SK-N-SH (cell line): ENCODE measurements around a stretch of chr2.

DNA sequence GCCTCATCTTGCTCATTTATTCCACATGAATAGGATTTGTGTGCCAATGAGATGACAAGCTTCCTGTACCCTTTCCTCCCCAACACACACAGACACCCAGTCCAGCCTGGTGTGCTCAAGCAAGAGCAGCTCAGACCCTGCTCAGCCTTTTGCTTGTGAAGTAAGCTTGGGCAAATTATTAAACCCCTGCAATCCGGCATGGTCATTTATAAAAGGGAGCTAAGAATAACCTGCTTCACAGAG lies 280.4 kb downstream of the SRBD1 start:
- RRBS: no CpG with 5 or more reads among the region's 1 CpG
CAGE:
- cytosol, long polyA plus RNA: no peak
- long polyA plus RNA: no peak
- nucleus, long polyA plus RNA: no peak

DNA sequence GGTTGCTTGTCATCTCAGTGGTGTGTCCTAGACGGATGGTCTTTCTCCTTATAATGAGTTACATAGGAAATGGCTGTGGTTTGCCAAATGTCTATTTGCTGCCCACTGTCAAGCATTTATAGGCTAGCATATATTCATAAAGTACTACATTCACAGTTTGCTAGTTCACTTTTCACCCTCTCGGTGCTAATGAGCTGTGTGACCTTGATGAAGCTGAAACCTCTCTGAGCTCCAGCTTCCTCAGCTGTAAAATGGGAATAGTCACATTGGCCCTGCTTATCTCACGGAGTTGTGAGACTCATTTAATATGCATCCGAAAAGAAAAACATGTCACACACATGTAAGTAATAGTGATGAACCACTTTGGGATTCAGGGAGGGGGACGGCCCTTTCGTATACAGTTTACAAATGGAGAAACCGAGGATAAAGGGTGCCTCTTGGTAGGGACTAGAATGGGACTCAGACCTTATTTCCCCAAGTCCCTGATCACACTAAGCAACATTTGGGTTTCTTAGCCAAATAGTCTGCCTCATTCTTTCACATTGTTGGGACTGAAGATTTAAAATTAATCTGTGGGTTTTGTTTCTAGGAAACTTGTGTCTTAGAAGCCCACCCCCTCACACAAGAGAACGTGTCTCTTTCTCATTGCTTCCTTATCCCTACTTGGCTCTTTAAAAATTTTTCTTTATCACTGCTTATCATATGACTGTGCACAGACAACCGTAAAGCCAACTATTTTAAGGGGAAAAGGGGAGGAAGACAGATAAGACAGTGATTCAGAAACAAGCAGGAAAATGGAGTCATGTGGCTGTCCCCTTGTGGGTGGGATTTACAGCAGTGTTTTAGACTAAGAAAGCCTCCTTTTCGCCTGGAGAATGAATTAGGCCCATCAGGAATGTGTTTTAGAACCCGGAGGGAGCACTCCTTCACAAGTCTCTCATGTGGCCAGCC lies 17.3 kb downstream of the PRKCE start:
- RRBS: no CpG with 5 or more reads among the region's 11 CpGs
CAGE:
- cytosol, long polyA plus RNA: no peak
- long polyA plus RNA: no peak
- nucleus, long polyA plus RNA: no peak

GRCh38 chr2:45839429-45839694 lies 187.9 kb downstream of the PRKCE start:
- RRBS: no CpG with 5 or more reads among the region's 3 CpGs
CAGE:
- cytosol, long polyA plus RNA: no peak
- long polyA plus RNA: no peak
- nucleus, long polyA plus RNA: no peak

DNA sequence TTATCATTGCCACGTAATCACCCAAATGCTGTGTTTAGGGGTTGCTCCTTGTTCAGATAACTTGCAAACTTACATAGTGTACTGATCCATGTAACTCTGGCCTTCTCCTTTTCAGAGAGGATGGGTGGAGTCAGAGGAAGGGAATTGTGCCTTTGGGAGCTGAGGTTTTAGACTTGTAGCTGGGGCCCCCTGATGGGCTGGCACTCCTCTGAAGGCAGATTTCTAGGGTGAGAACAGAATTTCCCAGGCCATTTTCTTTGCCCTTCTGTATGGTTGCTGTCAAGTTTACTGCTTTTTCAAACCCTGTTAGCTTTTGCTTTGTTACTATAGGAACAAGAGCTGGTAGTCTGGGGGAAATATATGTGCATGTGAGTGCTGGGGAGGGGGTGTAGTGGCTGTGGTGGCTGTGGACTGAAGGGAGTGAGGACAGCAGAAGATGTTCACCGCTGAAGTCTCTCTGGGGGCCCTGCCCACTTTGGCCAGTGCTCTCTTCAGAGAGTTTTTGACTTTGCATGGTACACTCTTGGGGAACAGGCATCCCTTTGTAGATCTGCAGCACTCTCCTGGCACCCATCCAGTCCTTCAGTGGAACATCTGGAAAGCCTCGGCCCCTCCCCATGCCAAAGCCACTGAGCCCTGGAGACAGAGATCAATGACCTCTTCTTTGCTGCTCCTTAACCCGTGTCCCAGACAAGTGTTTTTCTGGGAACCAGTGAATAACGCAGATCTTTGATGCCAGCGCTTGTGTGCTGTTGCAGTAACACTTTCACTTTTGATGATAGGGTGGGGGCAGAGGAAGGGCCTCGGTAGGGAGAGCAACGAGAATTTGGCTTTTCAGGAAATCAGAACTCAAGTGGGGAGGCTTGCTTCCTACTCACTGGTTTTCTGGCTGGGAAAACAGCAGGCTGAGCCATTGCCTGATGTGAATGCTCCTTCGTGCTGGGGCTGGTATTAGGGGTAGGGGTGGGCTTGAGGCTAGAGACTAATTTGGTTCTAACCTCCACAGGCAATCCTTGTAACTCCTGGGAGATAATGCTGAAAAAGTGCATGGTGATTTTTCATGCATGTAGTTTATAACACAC lies 209.1 kb downstream of the PRKCE start:
- RRBS: no CpG with 5 or more reads among the region's 9 CpGs
CAGE:
- cytosol, long polyA plus RNA: no peak
- long polyA plus RNA: no peak
- nucleus, long polyA plus RNA: no peak

- RRBS: no CpG with 5 or more reads among the region's 7 CpGs
CAGE:
- cytosol, long polyA plus RNA: no peak
- long polyA plus RNA: no peak
- nucleus, long polyA plus RNA: no peak
These were observed 220.8 kb downstream of the PRKCE start for GRCh38 chr2:45872064-45872858.

DNA sequence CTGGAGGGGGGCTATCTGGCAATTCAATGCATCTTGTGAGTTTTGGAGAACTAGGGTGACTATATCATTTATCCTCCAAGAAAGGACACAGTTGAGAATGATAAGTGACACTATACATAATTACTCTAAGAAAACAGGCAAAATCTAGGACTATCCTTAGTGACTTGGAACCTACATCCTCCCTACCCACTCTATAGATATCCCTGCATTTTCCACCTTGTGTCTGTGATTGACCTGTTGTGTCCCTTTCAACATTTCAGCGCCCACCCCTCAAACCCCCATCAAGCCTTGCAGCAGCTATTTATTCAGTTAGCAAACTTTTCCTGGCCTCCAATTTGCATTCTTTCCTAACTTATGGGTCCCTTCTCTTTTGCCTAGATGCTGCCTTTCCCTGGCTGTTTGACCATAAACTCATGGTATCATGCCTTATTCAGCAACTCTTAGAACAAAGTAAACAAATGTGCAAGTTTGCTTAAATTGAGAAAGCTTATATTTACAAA lies 286.9 kb downstream of the PRKCE start:
- RRBS: no CpG with 5 or more reads among the region's 1 CpG
CAGE:
- cytosol, long polyA plus RNA: no peak
- long polyA plus RNA: no peak
- nucleus, long polyA plus RNA: no peak

DNA sequence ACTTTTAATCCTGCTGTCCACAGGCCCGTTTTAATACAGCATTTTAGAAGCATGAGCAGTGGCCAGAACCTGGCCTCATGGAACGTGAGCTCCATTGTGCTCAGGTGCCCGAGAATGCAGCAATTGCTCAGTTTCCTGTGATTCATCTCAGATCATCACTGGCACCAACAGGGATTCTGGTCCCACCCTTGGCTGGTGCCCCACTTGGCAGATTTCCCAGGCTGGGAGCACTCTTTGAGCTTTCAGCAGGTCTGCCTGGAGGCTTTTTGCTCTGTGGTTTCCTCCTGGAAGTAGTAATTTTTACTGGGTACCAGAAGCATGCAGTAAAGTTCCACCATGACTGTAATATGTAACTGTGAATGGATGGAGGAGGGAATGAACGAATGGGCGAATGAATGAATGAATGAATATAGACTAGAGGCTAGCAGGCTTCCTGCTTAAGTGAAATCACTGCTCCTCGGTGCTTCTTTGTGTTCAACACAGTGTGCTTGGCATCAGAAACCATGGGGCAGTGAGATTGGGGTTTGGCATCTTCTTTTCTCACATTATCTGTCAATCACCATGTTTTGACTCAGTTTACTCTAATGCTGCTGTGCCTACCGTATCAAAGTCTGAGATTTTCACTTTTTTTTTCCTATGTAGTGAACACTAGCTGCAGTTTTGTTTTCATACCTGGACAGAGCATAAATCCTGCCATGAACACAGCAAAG lies 312.9 kb downstream of the PRKCE start:
- RRBS: no CpG with 5 or more reads among the region's 7 CpGs
CAGE:
- cytosol, long polyA plus RNA: no peak
- long polyA plus RNA: no peak
- nucleus, long polyA plus RNA: no peak

- RRBS: no CpG with 5 or more reads among the region's 6 CpGs
CAGE:
- cytosol, long polyA plus RNA: no peak
- long polyA plus RNA: no peak
- nucleus, long polyA plus RNA: no peak
These were observed 255.0 kb upstream of the EPAS1 start for GRCh38 chr2:46041964-46042764.

DNA sequence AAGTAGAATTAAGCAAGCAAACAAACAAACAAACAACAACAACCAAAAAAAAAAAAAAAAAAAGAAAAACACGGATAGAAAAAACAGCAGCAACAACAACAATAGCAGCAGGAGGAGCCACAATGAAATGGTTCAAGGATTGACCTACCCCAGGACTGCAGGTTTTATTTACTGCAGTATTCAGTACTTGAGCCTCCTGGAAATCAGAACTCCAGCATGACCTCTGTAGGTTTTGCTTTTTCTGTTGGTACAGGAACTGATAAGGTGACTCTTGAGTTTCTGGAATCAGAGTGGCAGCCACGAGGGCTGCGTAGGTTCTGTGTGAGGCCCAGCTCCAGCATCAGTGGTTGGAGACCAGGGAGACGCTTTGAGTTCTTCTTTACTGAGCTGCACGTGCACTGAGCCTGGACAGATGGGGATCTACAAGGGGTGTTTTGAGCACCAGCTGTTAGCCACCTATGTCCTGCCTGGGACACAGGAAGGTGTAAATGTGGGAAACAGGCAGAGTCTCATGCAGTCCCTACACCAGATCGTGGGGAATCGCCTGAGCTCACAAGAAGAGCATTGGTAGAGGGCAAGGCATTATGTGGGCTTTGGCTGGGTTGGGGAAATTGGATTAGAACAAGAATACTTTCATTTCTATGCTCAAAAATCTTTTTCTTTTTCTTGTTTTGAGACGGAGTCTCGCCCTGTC lies 222.7 kb upstream of the EPAS1 start:
- RRBS: no CpG with 5 or more reads among the region's 9 CpGs
CAGE:
- cytosol, long polyA plus RNA: no peak
- long polyA plus RNA: no peak
- nucleus, long polyA plus RNA: no peak

- RRBS: no CpG with 5 or more reads among the region's 6 CpGs
CAGE:
- cytosol, long polyA plus RNA: no peak
- long polyA plus RNA: no peak
- nucleus, long polyA plus RNA: no peak
These were observed 119.9 kb upstream of the EPAS1 start for GRCh38 chr2:46177116-46177876.

DNA sequence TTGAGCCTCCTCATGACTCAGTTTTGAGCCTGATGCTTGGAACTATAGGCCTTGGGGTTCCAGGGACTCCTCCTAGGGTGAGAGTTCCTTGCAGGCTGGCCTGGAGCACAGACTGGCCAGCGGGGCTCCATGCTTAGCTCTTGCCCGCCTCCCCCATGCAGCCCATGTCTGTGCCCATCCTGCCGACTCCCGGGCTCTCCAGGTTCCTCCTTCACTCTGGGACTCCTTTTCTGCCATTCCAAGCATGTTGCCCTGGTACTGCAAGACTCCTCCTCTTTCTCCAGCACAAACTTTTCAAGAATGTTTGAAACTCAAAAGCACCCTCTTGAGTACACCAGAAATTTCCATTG lies 108.9 kb upstream of the EPAS1 start:
- RRBS: no CpG with 5 or more reads among the region's 4 CpGs
CAGE:
- cytosol, long polyA plus RNA: no peak
- long polyA plus RNA: no peak
- nucleus, long polyA plus RNA: no peak

- RRBS: no CpG with 5 or more reads among the region's 6 CpGs
CAGE:
- cytosol, long polyA plus RNA: no peak
- long polyA plus RNA: no peak
- nucleus, long polyA plus RNA: no peak
These were observed 28.1 kb downstream of the EPAS1 start for GRCh38 chr2:46325148-46325869.

DNA sequence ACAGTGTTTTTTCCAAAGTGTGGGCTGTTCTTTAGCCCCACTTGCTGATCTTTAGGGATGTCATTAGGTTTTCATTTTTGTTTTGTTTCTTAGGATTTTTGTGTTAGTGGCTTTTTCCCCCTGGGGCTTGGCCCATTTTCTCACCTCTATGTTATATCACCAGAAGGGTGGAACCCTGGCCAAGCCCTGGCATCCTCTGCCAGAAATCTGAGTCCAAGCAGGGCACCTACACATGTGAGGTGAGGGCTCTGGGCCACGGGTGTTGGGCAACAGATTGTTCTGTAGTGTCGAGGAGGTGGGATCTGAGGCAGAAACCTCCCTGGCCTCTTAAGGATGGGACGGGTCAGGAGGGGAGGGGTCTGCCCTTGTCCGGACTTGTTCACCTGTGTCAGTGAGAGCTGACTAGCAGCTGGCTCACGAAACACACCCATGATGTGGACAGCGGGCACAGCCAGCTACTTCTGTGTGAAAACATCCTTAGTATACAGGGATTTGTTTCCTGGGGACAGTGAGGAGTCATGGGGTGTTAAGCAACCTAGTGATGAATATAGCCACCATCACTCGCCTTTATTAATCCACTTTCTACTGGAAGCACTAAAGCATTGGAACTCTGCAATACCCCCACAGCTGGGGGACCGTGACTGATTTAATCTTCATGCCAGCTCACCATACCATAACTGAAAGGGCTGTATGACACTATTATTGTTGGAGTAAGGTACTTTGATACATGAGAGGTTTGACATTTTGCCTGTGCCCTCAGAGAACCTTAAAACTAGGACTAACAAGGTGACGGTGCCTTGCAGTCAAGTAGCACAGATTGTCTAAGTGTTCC lies 35.6 kb downstream of the EPAS1 start:
- RRBS: no CpG with 5 or more reads among the region's 9 CpGs
CAGE:
- cytosol, long polyA plus RNA: no peak
- long polyA plus RNA: no peak
- nucleus, long polyA plus RNA: no peak

GRCh38 chr2:46339765-46340459 lies 42.7 kb downstream of the EPAS1 start:
- RRBS: no CpG with 5 or more reads among the region's 11 CpGs
CAGE:
- cytosol, long polyA plus RNA: no peak
- long polyA plus RNA: no peak
- nucleus, long polyA plus RNA: no peak

DNA sequence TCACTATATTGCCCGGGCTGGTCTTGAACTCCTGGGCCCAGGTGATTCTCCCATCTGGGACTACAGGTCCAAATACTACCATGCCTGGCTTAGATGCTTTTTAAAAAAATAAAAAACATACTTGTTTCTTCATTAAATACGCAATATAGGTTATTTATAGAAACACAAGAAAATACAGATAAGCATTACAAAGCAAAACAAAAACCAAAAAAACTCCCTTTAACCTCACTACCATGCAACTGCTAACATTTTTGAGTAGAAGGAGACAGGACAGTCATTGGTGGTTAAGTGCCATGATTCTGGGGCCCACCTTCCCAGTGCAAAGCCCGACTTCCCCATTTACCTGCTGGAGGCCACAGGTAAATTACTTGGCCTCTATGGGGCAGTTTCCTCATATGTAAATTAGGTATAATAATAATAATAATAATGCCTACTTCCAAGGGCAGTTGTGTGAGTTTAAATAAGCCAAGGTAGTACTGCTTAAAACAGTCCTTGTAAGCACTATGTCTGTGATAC lies 48.0 kb downstream of the EPAS1 start:
- RRBS: no CpG with 5 or more reads among the region's 3 CpGs
CAGE:
- cytosol, long polyA plus RNA: no peak
- long polyA plus RNA: no peak
- nucleus, long polyA plus RNA: no peak

DNA sequence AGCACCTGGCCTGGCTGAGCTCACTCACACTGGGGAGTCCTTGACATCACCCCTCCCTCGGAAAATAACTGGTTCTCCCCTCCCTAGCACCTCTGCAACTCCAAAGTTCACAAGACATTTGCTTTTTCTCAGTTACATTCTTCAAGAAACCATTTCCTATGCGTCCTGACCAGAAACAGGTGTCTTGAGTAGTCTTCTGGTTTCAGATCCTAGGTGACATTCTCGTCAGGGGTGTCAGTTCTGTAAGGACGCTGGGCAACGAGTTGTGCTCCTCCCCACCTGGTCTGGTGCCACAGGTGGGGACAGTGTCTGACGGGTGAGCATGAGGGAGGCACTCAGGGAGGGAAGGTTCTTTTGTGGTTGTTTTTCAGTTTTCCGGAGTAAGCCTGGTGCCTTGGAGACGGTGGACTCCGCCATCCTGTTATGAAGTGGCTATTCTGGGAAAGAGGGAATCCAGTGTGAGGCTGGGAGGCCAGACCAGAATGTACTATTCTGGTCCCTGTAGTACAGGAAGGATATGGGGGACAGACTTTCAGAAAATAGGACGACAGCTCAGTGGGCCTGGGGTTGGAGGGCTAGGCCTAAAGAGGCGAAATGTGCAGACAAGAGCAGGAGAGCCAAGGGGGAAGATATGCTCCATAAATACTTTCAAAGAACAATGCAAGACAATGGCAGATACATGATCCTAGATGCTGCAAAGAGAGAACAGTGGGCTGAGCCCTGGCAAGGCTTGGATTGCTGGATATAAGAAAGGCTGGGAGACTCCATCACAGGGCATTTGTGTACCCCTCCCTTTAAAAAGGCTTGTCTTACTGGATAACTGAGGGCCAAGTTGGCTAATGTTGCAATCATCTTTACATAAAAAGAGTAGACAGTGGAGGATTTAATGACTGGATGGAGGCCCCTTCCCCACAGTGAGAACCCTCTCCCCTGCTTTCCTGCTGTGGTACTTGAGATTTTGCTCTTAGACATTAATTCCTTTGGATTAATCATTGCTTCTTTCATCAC lies 50.7 kb downstream of the EPAS1 start:
- RRBS: no CpG with 5 or more reads among the region's 11 CpGs
CAGE:
- cytosol, long polyA plus RNA: no peak
- long polyA plus RNA: no peak
- nucleus, long polyA plus RNA: no peak

- RRBS: 95% methylated on average over 4 of the region's 20 CpGs
CAGE:
- cytosol, long polyA plus RNA: no peak
- long polyA plus RNA: no peak
- nucleus, long polyA plus RNA: no peak
These were observed 54.5 kb downstream of the EPAS1 start for GRCh38 chr2:46351319-46352517.

DNA sequence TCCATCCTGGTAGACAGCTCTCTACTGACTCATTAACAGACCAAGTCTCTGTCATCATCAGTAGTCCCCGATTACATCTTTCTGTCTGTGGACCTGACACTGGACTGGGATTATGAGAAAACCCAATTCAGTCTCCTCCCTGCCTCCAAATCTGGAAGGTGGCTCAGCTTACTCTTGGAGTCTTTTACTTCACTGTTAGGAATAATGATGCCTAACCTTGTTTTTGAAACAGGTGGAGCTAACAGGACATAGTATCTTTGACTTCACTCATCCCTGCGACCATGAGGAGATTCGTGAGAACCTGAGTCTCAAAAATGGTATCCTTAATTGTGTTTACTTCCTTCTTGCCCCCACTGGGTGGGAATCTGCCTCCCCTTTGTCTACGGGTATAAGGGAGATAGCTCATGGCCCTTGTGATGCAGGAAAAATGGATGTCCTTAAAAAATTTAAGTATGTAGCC lies 59.3 kb downstream of the EPAS1 start:
- RRBS: no CpG with 5 or more reads among the region's 4 CpGs
CAGE:
- cytosol, long polyA plus RNA: no peak
- long polyA plus RNA: no peak
- nucleus, long polyA plus RNA: no peak

DNA sequence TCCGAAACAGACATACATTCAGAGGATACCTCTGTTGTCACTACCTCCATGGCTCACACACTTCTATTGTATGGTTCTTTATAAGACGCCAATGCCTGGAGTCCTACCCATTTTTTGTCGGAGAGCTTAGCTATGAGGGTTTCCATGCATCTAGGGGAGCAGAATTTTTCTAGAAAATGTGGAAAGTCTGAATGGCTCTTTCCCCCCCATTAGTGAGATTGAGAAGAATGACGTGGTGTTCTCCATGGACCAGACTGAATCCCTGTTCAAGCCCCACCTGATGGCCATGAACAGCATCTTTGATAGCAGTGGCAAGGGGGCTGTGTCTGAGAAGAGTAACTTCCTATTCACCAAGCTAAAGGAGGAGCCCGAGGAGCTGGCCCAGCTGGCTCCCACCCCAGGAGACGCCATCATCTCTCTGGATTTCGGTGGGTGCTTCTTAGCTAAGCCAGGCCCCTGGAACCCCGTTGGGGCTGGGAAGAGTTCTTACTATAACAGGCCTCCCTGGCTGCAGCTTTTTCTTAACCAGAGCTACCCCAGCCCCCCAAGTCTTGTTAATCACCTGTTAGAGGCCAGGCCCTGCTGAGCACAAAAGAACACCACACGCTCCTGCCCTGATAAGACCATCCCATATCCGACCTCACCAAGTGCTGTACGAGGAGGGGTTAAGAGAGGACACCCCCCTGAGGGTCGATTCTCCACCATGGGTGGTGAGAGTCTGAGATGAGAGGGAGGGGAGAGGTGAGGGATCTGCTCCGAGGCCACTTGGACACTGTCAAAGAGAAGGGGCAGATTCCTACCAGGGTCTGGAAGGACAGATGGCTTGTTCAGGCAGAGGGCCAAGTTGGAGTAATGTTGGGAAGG lies 79.4 kb downstream of the EPAS1 start:
- RRBS: no CpG with 5 or more reads among the region's 13 CpGs
CAGE:
- cytosol, long polyA plus RNA: no peak
- long polyA plus RNA: no peak
- nucleus, long polyA plus RNA: no peak

DNA sequence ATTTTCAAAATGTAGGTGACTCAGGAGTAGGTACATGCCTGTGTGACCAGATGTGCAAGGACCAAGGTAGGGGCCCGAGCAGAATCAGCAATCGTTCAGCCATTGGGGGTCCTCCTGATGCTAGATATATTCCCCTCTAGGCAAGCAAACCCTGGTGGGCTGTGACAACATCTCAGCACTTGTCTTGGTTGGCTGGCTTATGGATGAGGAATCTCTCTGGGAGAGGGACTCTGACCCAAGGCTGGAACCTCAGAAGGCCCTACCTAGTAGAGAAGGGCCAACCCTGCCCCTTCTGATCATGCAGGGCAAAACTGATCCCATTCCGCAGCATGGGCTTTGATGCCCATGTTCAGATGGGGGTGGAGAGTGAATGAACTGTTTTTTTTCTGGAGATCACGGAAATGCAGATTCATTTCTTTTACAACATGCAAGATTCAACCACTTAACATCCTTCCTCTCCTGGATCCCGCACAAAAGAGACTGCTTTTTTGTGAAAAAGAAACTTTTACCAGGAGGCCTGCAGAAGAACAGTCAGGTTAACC lies 91.1 kb downstream of the EPAS1 start:
- RRBS: no CpG with 5 or more reads among the region's 5 CpGs
CAGE:
- cytosol, long polyA plus RNA: no peak
- long polyA plus RNA: no peak
- nucleus, long polyA plus RNA: no peak